ENCODE data around the genes LIX1, RIOK2 and SLCO6A1.

DNA sequence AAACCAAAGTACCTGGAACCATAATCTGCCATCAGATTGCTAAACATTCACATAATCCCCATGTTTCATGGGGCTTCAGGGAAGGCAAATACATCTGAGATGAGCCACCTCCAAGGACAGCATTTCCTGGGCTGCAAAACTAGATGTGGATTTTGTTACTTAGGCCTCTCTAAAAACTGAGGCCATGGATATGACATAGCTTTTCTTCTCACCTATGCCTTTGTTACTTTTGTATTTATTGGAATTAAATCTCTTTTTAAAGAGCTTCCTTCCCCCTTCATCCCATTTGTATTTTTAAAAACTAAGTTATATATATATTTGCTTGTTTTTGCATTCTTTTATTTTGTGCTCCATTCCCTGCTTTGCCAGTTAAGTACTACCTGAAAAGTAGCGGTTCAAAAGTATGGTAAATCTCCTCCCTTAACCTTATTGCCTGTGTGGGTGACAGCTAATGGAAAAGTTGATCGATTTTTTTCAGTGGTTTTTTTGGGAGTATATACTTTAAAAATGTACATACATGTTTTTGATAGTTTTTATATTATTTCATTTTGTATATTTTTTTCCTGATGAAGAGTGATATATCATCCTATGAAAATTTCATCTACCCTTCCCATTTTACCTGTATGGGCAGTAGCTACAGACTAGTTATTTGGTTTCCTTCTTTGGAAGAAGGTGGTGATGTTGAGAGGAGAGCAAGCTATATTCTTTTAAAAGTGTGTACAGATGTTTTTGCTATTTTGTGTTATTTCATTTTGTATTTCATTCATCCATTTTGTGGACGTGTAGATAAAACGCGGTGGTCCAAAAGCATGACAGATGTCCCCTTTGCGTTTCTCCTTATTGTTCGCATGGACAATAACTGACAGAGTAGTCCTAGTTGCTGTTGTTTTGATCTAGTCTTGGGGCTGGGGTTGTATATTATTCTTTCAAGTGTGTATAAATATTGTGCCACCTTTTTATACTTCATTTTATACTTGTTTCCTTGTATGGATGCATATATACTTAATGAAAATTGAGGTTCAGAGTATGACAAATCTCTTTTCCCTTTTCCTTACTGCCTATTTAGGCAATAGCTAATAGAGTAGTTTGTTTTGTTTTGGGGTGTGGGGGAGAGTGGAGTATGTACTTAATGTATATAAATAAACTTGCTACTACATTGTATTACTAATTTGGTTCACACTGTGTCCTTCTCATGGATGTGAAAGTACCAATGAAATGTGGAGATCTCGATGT lies 96.5 kb downstream of the LNPEP start:
- PRO-cap, result no peak
- RAMPAGE, long total RNA, 4 experiments, result no peak in any of the 4 experiments

DNA sequence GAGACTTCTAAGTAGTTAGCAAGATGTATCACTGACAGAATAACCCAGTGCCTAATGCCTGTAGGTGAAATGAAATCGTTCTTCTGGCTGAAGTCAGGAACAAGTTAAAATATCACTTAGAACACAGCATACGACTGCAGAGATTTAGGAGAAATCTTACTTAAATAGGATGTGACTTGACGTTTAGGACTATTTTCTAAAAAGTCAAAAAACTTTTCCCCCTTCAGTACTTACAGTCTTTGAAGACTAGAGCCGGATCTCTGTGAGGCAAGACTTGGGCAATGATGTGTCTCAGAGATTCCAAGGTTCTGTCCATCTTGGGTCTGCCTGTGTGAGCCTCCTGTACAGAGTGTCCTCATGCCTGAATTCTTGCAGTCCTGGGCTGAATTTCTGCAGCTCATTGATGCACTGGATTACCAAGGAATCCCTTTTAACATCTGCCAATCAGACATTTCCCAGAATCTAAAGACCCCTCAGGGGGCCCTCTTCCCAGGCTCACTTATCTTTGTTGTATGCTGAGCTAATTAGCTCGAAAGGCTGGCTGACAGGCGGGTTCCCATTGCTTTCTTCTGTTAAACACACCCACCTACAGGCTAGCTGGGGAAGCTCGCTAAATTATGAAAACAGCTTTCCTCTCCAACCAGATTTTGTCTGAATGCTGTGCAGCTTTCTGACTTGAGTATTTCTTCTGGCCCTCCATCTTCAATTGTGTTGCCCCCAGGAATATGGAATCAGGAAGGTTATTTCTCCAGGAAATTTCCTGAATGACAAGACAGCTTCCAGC lies at the start of gene LIX1:
LIX1 (minus strand) TSS at position 351 of the 784 bp plus-strand sequence.
- PRO-cap, result no peak
- RAMPAGE, long total RNA, 4 experiments, result no peak in any of the 4 experiments

GRCh38 chr5:97182430-97183370 lies at the start of gene RIOK2:
Gene RIOK2, minus strand, starts transcription at chr5:97183247.
- PRO-cap, result bidirectional peak, plus-strand start at chr5:97182830, minus-strand start at chr5:97182750; bidirectional peak, plus-strand start at chr5:97183084, minus-strand start at chr5:97183060; unidirectional peak, minus-strand start at chr5:97183288
- RAMPAGE, long total RNA, 4 experiments, result start-site peak on the minus strand in 4 of 4 experiments, at chr5:97183176-97183249 at its widest, 25 to 427 reads per replicate

DNA sequence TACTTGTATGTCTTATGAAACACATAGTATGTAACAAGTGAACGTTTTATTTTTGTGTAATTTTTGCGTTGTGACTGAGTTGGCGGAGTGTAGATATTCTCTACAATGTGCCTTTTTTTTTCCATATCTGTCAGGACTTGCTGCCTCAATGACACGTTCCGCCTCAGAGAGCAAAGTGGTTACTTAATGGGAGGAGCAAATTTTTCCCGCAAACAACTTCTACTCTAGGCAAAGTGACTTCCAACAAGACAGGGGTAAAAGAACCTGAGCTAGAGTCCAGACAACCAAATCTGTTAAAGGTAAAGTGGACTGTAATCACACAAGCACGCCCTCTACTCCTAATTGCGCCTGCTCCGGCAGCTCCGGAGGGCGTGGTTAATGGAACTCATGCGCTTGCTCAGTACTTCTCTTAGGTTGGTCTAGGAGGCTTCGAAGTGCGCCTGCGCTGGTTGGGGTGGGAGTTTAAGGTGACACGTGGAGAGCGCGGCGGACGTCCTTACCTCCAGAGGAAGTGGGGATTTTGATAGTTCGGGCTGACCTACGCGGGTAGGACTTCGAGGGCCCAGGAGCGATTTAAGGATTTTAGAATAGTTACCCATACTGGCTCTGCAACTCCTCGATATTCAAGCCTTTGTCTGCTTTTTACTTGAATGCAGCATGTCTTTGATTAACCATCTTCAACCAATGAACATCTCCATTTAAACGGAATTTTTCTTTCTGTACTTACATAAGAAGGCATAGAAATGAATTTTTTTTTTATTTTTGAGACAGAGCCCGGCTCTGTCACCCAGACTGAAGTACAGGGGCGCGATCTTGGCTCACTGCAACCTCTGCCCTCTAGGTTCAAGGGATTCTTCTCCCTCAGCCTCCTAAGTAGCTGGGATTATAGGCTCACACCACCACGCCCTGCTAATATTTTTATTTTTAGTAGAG lies 590 bp upstream of the RIOK2 start:
- PRO-cap, result bidirectional peak, plus-strand start at position 459 of the sequence, minus-strand start at position 377 of the sequence
- RAMPAGE, long total RNA, 4 experiments, result start-site peak on the plus strand in 1 of 4 experiments, centred at position 166 of the sequence, 6 reads per replicate

DNA sequence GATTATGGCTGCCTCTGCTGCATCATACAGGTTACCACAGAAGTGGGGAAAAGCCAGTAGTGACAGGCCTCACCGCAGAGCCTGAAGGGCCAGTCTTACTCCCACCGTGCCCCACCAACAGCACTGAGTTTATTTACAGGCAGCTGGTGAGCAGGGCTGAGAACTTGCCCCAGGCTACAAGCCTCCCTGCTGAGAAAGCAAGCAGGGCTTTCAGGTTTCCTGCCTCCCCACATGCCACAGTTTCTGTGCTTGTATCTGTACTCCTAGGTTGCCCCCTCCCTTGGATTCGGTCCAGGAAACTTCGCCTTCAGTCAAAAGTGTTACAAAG lies 10.0 kb upstream of the RIOK2 start:
- PRO-cap, result no peak
- RAMPAGE, long total RNA, 4 experiments, result no peak in any of the 4 experiments

DNA sequence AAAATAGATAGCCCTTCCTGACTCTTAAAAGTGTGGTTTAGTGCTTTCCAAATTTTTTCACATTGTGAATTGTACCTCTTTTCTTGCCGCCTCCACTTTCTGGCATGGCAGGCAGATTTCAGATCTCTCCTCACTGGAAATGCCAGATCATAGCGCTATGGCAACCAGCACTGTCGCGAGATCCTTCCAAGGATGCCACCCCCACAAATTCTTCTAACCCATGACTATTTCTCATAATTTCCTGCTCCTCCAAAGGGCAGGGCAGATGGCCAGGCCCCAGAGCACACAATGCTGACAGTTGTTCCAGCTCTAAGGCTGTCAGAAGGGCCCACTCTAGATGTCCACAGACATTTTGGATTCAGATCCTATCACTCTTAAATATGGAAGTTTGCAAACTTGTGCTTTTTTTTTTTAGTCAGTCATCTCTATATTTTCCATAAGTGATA lies 446.2 kb upstream of the RIOK2 start:
- PRO-cap, result no peak
- RAMPAGE, long total RNA, 4 experiments, result no peak in any of the 4 experiments

GRCh38 chr5:98787241-98787741 lies 13.8 kb downstream of the RGMB start:
- PRO-cap, result no peak
- RAMPAGE, long total RNA, 4 experiments, result no peak in any of the 4 experiments

DNA sequence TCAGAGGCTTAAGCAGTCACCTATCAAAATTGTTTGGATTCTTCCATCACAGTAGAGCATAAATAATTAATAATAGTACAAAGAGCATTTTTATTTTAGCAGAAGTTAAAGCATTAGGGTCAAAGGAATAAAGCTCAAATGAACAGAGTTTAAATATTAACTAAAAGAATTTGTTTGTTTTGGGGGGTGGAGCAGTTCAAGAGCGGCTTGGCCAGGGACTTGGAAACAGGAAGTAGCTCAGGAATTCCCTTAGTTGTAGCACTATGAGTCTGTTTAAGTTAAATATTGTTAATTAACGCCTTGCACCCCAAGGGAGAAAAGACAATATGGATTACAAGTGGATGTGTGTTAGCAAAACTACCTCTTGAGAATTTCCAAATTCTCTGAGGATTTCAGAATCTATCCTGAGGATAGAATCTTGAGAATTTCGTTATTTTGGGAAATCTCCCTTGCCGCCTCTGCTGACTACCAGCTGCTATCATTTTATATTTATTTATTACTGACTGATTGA lies 96.5 kb upstream of the CHD1 start:
- PRO-cap, result no peak
- RAMPAGE, long total RNA, 4 experiments, result no peak in any of the 4 experiments

DNA sequence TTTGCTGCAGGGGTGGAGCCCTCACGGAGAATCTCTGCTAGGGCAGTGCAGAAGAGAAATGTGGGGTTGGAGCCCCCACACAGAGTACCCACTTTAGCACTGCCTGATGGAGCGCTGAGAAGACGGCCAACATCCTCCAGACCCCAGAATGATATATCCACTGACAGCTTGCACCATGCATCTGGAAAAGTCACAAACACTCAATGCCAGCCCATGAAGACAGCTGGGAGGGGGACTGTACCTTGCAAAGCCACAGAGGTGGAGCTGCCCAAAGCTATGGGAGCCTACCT lies 426.3 kb upstream of the FAM174A start:
- PRO-cap, result no peak
- RAMPAGE, long total RNA, 4 experiments, result no peak in any of the 4 experiments

DNA sequence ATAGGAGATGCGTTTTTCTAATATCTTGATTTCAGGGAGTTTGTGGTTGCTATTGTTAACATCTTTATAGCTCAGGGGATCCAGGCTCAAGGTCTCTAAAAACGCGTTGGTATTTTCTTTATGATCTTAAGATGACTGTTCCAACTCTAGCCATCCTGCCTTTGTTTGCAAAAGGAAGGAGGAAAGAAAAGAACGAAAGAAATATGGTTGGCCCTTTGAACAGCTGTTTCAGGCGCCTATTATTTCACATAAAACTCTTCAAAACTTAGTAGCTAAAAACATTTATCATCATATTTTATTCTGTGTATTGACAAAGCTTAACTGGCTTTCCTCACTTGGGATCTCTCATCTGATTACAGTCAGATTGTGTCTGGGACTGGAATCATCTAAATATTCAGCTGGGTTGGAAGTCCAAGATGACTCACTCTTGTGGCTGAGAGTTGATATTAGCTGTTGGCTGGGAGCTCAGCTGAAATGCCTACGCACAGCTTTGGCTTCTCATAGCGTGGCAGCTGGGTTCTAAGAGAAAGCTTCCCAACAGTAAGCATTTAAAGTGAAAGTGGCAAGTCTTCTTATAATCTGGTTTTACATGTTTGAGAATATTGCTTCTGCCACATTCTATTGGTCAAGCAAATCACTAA lies 60.2 kb downstream of the FAM174A start:
- PRO-cap, result unidirectional peak, plus-strand start at position 501 of the sequence
- RAMPAGE, long total RNA, 4 experiments, result no peak in any of the 4 experiments

DNA sequence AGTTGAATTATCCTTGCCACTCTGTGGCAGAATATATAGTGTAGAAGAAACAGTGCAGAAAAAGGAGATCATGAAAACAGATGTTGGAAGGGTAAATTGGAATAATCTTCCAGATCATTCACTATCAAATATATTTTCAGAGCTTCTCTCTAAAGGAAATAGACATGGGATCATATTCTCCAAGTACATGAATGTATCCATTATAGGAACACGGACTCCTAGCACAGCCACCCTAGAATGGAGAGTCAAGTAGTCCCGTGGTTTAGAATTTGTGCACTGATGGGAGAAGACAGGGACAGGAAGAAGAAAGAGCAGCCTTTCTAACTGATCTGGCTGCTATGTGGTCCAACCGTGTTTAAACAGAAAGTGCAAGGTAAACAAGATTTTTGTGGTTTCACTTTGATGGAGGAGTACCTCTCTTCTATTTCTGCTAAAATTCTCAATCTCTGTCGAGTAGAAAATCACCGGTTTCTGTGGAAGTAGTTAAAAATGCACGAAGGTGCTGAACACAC lies 171.4 kb downstream of the ST8SIA4 start:
- PRO-cap, result no peak
- RAMPAGE, long total RNA, 4 experiments, result no peak in any of the 4 experiments

DNA sequence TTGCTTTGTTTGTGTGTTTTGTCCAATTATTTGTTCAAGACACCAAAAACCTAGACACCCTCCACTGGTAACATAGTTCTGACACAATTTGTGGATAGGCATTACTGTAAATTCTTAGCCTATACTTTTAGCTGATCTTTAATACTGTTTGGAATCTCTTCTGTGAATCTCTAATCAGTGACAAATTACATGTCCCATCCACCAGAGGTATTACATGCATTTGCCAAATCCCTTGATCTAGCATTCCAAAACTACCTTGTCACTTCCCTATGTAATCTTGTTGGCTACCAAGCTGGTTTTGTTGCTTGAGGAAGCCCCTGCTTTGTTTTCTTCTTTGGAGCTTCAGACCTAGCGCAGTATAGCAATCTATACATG lies 61.5 kb downstream of the ST8SIA4 start:
- PRO-cap, result no peak
- RAMPAGE, long total RNA, 4 experiments, result no peak in any of the 4 experiments

- PRO-cap, result no peak
- RAMPAGE, long total RNA, 4 experiments, result no peak in any of the 4 experiments
These were observed 56.4 kb downstream of the ST8SIA4 start for GRCh38 chr5:100846631-100847099.

DNA sequence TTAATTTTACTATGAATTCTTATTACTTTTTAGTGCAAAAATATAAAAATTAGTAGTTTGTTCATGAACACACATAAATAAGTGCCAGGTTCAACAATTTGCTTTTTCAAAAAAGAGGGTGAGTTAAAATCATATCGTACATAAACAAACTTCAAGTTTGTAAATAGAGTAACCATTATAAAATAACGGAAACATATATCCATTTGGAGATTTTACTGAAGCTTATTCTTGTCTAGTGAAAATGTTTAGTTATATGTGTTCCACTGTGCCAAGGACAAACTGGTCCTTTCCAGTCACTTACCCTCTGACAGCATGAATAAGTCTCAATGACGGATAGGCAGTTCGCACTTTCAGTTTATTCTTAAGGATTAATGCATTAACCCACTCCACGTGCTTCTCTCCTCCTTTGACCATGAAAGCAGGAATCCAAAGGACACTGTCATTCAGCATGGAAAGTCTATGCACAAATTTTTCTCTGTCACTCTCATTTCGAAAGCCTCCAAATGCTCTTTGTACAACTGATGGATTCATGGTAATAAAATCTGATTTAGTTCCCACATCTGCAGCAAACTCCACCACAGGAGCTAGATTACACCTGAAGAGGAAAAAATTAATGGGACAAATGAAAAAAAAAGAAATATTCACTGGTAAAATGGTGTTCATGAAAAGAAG lies 47.1 kb downstream of the ST8SIA4 start:
- PRO-cap, result bidirectional peak, plus-strand start at position 431 of the sequence, minus-strand start at position 281 of the sequence
- RAMPAGE, long total RNA, 4 experiments, result no peak in any of the 4 experiments

GRCh38 chr5:101572732-101573103 lies 669.6 kb upstream of the ST8SIA4 start:
- PRO-cap, result no peak
- RAMPAGE, long total RNA, 4 experiments, result no peak in any of the 4 experiments

- PRO-cap, result no peak
- RAMPAGE, long total RNA, 4 experiments, result no peak in any of the 4 experiments
These were observed at the start of gene SLCO6A1 for GRCh38 chr5:102498565-102499275. Gene SLCO6A1, minus strand, starts transcription at chr5:102499001.

DNA sequence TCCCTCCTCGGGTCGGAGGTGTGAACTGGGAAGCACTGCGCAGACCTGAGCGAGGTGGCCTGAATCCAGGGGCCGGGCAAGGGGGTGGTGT lies 739 bp upstream of the PAM start:
- PRO-cap, result no peak
- RAMPAGE, long total RNA, 4 experiments, result no peak in any of the 4 experiments

DNA sequence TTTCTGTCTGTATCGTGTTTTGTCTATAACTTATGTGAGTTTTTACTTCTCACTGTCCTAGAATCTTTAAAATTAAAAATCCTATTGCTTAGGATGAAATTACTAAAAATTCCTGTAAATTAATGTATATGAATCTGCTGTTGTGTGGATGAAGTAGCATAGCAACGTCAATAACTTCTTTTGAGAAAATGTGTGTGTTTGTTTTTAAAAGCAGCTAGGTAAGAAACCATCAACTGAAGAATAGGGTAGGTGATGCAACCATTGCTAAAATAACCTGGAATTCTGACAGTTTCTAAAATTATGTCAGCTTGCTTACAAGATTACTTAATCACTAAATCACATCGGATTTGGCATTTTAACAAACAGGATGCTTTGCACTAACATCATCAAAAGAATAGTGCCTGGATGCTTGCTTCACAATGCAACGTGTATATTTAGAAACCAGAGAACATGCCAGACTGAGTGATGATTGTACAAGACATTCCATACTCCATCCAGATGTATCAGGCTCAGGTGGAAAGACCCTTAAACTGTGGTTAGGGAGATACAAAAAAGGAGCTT lies 43.8 kb downstream of the PAM start:
- PRO-cap, result no peak
- RAMPAGE, long total RNA, 4 experiments, result no peak in any of the 4 experiments

DNA sequence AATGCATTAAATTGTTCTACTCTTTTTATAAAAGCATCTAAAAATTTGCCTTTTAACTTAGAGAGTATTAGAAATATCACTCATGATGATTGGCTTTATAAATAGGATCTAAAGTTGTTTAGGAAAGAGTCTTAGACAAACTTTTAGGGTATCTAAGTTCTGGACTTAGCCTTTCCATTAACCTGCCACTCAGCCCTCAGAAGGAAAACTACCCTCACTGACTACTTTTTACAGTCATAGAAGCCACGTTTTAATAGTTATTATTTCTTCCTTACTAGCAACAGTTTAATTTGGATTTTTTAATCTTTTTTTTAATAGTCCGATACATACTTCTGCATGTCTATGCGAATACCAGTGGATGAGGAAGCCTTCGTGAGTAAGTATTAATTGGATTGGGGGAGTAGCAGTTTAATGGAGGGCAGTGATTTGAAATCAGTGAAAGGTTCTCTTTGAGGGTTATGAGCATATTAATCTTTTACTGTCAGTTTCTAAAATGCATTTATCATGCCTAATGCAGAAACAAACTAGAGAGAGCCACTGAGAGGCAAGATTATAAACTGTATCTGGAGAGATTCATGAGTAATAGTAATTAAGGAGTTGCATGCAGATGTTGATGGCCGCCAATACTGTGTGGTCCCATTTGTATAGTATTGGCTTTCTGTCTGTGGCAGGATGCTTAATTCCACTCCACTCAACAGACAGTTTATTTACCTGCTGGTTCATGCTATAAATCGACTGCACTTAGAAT lies 146.1 kb downstream of the PAM start:
- PRO-cap, result no peak
- RAMPAGE, long total RNA, 4 experiments, result no peak in any of the 4 experiments

DNA sequence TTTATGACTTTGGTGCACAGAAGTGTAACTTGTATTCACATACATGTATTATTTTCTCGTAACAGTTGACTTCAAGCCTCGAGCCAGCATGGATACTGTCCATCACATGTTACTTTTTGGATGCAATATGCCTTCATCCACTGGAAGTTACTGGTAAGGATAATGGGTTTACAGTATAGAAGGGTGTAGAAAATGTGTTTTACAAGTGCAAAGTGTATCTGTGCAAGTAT lies 158.7 kb downstream of the PAM start:
- PRO-cap, result no peak
- RAMPAGE, long total RNA, 4 experiments, result no peak in any of the 4 experiments